ENCODE results near the gene TTC1.

- RRBS, result no CpG with 5 or more reads among the region's 4 CpGs
Measured at GRCh38 chr5:158521865-158522318, 577.8 kb downstream of the EBF1 start.

- RRBS, result no CpG with 5 or more reads among the region's 1 CpG
Measured at GRCh38 chr5:158802846-158803071, 297.0 kb downstream of the EBF1 start.

- RRBS, result no CpG with 5 or more reads among the region's 5 CpGs
Measured at GRCh38 chr5:158945683-158946313, 153.9 kb downstream of the EBF1 start.

- RRBS, result no CpG with 5 or more reads among the region's 6 CpGs
Measured at GRCh38 chr5:158995688-158996055, 104.0 kb downstream of the EBF1 start.

DNA sequence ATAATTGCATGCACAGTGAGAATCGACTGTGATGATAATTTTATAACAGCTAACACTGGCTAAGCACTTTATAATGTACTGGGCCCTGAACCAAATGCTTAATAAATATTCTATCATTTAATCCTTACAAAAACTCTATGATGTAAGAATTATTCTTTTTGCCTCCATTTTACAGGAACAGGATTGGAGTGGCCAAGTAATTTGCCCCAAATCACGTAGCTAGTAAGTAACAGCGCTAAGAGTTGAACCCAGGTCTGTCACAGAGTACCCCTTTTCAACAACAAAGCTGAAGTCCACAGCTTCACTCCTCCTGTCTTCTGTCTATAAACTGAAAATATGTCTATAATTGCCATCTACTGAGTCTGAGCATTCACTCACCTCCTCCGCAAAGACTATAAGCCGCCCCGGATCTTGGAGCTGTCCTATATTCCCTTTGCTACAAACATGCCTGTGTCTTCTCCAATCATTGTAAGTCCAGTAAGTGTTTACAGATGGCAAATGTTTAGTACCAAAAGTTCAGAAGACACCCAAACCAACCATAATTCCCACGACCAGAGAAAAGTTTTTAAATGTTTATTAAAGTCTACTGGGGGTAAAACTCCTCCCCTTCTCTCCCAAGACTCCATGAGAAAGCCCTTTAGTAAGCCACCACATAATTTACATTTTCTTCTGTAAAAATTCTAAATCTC lies 81.0 kb downstream of the EBF1 start:
- RRBS, result no CpG with 5 or more reads among the region's 7 CpGs

- RRBS, result no CpG with 5 or more reads among the region's 6 CpGs
Measured at GRCh38 chr5:159098254-159098746, 1.4 kb downstream of the EBF1 start.

GRCh38 chr5:159195445-159195888 lies 13.9 kb downstream of the RNF145 start:
- RRBS, result no CpG with 5 or more reads among the region's 4 CpGs

DNA sequence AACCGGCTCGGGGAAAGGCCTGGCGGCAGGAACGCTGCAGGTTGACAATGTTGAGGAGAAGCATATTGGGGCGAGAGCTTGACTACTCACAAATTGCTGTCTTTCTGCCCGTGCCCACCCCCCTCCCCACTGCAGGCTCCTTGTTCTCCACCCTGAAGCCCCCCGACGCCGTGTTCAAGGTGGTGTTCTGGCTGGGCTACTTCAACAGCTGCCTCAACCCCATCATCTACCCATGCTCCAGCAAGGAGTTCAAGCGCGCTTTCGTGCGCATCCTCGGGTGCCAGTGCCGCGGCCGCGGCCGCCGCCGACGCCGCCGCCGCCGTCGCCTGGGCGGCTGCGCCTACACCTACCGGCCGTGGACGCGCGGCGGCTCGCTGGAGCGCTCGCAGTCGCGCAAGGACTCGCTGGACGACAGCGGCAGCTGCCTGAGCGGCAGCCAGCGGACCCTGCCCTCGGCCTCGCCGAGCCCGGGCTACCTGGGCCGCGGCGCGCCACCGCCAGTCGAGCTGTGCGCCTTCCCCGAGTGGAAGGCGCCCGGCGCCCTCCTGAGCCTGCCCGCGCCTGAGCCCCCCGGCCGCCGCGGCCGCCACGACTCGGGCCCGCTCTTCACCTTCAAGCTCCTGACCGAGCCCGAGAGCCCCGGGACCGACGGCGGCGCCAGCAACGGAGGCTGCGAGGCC lies 37.1 kb upstream of the TTC1 start:
- RRBS, result 86% methylated on average over 35 of the region's 79 CpGs

DNA sequence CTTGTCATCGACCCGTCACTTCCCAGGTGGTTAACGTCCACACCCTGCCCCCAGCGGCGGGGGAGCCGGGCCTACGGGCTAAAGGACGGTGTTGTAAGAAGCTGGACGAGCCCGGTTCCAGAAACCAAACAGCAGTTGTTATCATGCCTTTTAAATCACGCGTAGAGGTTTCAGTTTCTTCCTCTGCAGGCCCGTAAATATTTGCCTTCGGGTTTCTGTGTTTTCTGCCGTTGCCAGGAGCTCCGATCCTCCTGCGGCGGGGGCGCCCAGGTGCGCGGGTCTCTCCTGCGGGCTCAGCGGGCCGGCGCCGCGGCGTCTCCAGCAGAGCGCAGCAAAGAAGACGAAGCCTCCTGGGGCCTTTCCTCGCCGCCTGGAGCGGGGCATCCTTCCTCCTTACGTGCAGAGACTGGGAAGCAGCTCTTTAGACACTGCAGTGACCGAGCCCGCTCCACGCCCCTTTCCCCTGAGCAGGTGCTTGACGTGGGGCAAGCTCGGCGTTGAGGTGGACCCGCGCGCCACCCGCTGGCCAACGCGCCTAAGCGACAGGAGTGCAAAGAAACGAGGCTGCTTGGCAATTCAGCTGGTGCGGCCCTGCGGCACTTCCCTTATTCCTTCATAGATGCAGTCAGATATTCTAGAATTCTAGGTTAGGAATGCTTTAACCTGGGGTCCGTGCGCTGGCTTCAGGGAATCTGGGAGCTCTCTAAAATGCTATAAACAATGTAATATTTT lies 21.7 kb upstream of the TTC1 start:
- RRBS, result 24% methylated on average over 3 of the region's 52 CpGs

DNA sequence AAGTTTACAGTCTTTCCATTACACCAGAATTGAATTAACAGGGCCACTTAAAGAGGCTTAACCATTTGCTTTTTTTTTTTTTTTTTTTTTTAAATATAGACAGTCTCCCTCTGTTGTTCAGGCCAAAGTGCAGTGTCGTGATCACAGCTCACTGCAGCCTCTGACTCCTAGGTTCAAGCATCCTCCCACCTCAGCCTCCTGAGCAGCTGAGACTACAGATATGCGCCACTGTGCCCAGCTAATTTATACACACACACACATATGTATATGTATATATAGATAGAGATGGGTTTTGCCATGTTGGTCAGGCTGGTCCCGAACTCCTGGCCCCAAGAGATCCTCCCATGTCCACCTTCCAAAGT lies 1.3 kb upstream of the TTC1 start:
- RRBS, result no CpG with 5 or more reads among the region's 3 CpGs

DNA sequence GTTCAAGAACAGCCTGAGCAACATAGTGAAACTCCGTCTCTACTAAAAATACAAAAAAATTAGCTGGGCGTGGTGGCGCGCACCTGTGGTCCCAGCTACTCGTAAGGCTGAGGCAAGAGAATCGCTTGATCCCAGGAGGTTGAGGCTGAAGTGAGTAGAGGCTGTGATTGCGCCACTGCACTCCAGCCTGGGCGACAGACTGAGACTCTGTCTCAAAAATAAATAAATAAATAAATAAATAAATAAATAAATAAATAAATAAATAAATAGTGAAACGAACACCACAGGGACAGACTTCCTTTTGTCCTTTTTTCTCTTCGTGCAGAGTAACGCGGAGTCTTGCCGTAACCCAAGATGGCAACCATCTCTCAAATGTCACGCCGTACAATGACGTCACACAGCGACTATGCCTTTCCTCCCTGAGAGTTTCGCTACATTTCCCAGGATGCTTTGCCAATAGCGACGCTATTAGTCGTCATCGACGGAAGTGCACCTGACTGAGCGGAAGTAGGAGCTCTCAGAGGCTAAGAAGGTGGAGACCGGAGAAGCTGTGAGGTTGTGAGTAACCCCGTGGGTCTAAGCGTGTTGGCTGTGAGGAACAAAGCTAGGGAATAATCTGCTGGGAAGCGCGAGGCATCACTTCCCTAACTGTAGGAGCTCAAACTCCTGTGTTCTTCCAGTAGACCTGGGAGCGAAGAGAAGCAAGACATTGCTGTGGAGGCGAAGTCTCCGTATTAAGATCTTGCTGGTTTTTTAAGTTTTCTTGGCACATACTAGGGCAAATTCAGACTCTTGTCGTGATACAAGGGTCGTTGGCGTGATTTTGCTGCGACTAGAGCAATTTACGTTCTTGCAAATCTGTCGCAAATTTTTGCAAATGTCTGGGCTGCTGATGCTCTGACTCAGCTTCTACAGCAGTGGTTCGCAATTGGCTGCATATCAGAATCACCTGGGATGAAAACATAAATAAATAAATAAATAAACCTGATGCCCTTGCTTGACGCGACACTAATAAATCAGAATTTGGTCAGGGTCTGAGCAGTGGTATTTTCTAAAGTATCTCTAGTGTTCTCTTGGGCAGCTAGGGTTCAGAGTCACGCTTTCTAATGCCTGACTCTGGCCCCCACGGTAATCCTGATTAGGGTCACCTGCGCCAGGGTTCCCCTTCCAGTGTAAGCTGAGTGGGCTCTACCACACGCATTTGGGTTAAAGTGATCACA lies at the start of gene TTC1:
Gene TTC1, plus strand, starts transcription at position 504 of the 1,220 bp plus-strand sequence.
- RRBS, result no CpG with 5 or more reads among the region's 45 CpGs

GRCh38 chr5:160010372-160010813 lies 1.5 kb downstream of the TTC1 start:
- RRBS, result no CpG with 5 or more reads among the region's 4 CpGs

DNA sequence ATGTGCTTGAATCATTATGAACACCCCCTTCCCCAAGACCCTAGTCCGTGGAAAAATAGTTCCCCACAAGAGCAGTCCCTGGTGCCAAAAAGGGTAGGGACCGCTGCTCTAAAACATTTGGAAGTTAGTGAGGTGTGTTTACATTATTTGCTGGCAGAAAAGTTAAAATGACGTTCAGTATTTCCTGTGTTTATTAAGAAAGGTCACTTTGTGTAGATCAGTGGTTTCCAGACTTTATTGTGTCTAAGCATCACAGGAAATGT lies 11.9 kb downstream of the TTC1 start:
- RRBS, result no CpG with 5 or more reads among the region's 3 CpGs

DNA sequence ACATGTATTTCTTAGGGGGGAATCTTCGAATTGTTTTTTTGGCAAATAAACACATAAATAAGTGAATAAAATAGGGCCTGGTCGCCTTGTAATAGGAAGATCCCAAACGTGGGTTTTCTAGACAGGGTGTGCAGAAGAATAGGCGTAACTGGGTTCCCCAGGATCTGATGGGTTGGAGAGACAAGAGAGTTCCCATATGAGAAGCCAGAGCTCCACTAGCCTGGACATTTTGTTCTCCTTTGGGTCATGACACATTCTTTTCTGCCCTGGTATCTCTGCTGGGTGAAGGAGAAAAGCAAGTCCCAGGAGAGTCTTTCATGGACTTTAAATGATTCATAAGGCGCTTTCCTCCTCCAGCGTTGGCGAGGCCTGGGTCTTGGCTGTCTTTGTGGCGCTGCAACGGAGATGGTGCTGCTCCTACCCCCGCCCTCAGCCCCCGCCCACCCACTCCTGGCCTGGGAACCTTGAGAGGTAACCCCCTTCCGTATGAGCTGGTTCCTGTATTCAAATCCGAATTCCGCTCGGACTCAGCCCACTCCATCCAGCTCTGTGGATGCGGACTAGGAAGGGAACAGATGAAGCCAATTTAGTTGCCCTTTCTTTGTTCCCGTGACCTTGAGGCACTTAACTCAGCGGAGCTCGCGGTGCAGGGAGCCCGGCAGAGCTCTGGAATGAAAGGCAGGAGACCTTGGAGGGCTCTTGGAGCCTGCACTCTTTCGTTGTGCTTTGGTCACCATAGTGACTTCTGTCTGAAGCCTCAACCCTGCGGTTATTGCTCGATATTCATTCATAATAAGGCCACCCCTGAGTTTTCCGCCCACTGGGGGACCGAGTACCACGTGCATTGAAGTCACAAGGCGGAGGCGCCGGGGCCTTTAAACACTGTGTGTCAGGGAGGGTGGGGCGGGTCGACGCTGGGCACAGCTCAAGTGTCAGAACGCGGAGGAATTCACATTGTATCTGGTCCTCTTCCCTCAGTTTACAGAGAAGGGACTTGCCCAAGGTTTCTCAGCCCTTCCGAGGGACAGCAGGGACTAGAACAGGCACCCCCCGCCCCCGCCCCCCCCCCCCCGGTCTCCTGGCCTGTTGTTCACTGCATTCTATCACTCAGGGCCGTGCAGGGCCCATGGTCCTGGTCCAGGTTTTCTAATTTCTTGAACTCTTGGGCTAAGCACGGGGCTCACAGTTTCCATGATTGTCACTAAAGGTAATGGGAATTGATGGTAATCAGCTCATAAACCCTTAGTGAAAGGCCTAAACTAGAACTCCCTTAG lies 14.1 kb upstream of the PWWP2A start:
- RRBS, result no CpG with 5 or more reads among the region's 41 CpGs

DNA sequence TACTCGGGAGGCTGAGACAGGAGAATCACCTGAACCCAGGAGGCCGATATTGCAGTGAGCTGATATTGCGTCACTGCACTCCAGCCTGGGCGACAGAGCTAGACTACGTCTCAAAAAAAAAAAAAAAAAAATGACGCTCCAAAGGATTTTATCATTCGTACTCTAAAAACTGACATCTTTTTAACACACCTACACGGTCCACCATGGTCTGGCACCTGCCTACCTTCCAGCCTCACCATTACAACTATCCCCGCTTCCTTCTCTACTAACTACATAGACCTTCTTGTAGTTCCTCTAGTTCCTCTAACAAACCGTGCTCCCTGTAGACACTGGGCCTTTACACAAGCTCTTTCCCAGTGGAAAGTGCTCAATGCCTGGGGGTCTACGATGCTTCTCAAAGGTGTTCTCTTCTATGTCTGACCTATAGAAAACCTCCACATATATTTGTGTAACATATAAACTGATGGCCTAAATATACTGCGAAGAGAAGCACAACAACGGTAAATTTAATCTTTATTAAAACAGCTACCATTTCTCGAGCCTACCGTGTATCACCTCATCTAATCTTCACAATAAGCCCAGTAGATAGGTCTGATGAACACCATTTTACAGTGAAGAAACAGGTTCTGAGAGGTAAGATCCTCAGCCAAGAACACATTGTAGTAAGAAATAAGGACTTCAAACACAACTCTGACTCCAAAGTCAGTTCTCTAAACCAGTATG lies 1.0 kb downstream of the SLU7 start:
- RRBS, result no CpG with 5 or more reads among the region's 15 CpGs

DNA sequence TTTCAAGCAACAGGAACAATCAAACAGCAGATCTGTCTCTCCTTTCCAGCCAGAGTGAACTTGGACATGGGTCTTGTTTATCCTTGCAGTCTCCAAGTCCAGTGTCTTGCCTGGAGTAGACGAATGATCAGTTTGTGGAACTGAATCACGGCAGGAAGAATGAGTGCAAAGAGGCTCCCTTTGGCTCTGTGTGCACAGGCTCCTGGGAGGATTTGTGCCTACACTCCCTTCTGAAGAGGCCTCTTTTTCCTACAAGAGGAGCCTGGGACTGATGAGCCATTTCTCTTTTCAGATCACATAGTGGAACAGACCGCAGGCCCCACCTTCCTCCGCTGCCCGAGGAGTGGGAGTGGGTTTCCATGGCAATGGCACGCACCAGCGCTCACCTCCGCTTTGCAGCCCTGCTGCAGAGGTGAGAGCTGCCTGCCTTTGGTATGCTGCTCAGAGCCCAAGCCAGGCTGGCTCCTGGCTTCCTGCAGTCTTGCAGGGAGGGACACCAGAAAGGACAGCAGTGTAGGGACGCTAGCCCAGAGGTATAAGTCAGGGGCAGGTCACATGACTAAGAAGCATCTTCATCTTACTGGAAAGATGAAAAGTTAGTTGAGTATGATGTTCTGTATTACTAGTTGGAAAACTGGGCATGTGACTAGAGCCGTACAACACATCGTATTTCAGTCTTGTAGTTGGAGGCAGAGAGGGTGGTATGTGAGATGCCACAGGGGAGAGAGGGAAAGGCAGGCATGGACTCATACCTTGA lies 12.3 kb downstream of the PTTG1 start:
- RRBS, result no CpG with 5 or more reads among the region's 11 CpGs

- RRBS, result no CpG with 5 or more reads among the region's 23 CpGs
Measured at GRCh38 chr5:160873205-160874022, 21.4 kb upstream of the ATP10B start.

- RRBS, result no CpG with 5 or more reads among the region's 1 CpG
Measured at GRCh38 chr5:162272474-162272769, 204.8 kb downstream of the GABRG2 start.

All from PFSK-1 (cell line).